ENCODE data around the gene GJD4.

- PRO-cap: no peak
- RRBS, 2 experiments: no CpG with 5 or more reads among the region's 13 CpGs
Measured at GRCh38 chr10:33009823-33010598, 52.0 kb upstream of the ITGB1 start.

DNA sequence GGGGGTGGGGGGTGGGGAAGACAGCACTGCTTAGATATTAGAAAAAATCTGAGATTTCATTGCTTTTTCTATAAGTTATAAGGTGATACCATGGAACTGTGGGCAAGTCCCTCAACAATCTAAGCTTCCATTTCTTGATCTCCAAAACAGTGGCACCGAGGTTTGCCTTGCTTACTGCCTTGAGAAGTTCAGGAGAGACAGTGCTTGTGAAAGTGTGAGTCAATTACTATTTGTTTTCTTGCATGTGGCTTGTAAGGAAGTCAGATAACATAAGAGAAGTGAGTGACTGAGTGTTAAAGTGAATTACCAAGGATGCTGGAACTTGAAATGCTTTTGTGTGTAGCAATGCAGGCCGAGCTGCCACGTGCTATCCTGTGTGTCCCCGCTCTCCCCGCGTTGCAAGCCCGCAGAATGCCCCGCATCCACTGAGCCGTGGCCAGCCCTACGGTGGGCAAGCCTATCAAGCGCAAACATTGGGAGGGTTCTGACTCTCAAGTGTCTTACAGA is 157.6 kb upstream of the ITGB1 start:
- PRO-cap: no peak
- RRBS, 2 experiments: no CpG with 5 or more reads among the region's 11 CpGs

GRCh38 chr10:33138687-33139945 is 181.1 kb upstream of the ITGB1 start:
- PRO-cap: no peak
- RRBS, 2 experiments: no CpG with 5 or more reads among the region's 24 CpGs

DNA sequence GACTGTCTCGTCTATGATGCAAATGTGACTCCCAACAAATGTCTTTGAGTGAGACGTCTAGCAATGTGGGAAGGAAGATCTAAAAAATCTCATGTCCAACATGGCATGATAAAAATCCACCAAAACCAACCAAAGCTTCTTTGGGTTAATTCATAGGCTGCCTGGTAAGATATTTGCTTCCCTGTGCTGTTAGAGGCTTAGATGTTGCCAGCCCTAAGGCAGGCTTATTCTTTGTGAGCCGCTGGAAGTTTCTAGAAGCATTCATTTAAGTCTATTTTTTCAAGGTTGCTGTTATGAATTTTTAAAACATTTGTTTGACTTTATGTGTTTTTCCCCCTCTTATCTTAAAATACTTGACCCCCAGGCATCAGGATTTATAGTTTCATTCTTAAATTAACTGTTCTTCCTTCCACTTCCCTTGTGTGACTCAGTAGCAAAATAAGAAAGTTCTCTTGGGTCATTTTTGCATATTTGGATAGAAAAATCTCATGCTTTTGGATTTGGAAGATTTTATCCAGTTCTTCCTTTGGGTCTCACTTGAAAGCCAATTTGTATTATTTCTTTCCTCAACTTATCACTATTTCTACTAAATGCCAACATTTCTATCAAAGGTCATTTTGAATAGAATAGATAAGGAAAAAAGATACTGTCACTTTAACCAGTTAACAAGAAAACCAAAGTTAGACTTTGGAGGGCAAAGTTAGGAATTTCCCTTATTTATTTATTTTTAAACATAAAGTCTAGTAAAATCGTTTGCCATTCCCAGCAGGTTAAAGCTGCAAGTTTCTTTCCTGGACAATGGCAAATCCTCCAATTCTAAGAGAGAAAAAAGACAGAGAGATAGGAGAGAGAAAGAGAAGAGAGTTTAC is 156.1 kb downstream of the NRP1 start:
- PRO-cap: no peak
- RRBS, 2 experiments: no CpG with 5 or more reads among the region's 4 CpGs

DNA sequence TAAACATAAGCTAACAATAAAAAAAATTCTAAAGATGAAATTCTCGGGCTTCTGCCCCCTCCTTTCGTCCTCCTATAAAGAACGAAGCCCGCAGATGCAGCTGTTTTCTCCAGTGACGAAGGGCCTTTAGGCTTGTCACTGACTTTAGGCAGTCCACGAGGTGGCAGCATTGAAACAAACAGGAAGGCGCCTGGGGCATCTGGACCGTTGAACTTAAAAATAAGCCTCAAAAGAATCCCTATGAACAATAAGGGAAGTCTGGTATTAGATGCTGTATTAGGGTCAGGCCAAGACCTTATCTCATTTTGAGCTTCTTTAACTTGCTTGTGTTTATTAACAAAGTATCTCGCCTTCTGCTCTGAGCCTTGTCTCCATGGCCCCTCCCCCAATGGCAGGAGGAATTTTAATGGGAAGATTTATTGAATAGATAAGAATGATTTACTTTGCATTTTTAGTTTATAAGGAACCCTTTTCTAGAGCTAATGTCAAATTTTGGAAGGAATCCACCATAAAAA is 141.0 kb downstream of the NRP1 start:
- PRO-cap: no peak
- RRBS, 2 experiments: no CpG with 5 or more reads among the region's 9 CpGs

GRCh38 chr10:33233552-33233798 is 101.0 kb downstream of the NRP1 start:
- PRO-cap: no peak
- RRBS, 2 experiments: no CpG with 5 or more reads among the region's 3 CpGs

DNA sequence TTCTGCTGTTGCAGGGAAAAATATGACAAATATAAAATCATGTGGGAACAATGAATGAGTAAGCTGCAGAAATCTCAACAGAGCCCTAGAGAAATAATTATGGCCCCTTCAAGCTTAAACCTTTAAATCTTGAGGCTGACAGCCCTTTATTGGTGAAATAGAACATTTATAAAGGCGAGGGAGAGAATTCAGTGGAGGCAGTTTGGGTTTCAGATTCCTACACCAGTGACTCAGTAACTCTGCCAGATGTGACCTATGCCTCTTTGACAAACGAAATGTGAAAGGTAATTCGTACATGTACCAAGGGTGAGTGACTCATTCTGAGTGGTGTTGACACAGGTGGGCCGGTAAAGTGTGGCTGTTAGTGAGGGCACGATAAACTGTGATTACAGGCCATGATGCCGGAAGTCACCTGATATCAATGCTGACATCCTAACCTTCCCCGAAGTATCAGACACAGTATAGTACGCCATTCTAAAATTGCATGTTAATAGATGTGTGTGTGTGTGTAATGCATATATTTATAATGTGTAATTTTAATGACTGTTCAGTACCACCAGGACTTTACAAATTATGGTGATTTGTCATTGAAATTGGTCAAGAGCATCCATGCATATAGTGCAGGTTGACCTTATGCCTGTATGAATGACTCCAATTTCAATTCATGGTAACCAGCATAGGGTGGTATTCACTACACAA is 70.2 kb downstream of the NRP1 start:
- PRO-cap: no peak
- RRBS, 2 experiments: 4 to 15% methylated on average over 3 of the region's 8 CpGs

- PRO-cap: no peak
- RRBS, 2 experiments: no CpG with 5 or more reads among the region's 5 CpGs
Measured at GRCh38 chr10:33800566-33800965, 466.1 kb upstream of the NRP1 start.

- PRO-cap: no peak
- RRBS, 2 experiments: 6 to 13% methylated on average over 2 of the region's 11 CpGs
Measured at GRCh38 chr10:34941697-34942322, 126.7 kb upstream of the PARD3 start.

GRCh38 chr10:34953778-34954400 is 136.3 kb downstream of the CUL2 start:
- PRO-cap: no peak
- RRBS, 2 experiments: no CpG with 5 or more reads among the region's 9 CpGs

DNA sequence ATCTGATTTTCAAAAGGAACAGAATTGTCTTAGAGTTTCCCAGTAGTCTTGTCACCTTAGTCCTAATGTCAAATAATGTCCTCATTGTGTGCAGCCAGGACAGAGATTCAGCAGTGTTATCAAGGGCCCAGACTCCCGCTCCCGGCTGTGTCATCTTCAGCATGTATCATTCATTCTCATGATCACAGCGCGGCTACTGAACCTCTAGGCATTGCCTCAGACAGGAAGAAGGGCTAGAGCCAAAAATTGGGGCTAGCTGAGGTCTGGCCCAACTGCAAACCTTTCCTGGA is 81.8 kb downstream of the CREM start:
- PRO-cap: no peak
- RRBS, 2 experiments: no CpG with 5 or more reads among the region's 4 CpGs

- PRO-cap: no peak
- RRBS, 2 experiments: 2% methylated on average over 36 to 44 of the region's 97 CpGs
Measured at GRCh38 chr10:35336836-35337561, 690 bp downstream of the CCNY start.

- PRO-cap: no peak
- RRBS, 2 experiments: no CpG with 5 or more reads among the region's 2 CpGs
Measured at GRCh38 chr10:35386811-35387167, 50.5 kb downstream of the CCNY start.

GRCh38 chr10:35401028-35401849 is 64.9 kb downstream of the CCNY start:
- PRO-cap: no peak
- RRBS, 2 experiments: no CpG with 5 or more reads among the region's 9 CpGs

- PRO-cap: no peak
- RRBS, 2 experiments: no CpG with 5 or more reads among the region's 4 CpGs
Measured at GRCh38 chr10:35423480-35423903, 87.2 kb downstream of the CCNY start.

- PRO-cap: no peak
- RRBS, 2 experiments: no CpG with 5 or more reads among the region's 8 CpGs
Measured at GRCh38 chr10:35469002-35469972, 133.0 kb downstream of the CCNY start.

DNA sequence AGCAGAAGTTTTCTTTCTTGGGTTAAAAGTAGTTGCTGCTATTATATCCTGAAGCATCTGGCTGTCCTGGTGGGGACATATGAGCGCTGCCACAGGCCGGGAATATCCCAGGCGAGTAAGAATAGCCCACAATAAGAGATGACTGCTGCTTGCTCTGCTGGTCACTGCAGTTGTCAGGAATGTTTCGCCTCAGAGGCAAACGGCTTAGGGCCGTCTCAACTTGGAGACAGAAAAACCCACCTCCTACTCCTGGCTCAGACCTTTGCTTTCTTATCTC is at the start of gene GJD4:
GJD4 (plus strand) TSS at position 160 of the 277 bp plus-strand sequence.
- PRO-cap: no peak
- RRBS, 2 experiments: no CpG with 5 or more reads among the region's 6 CpGs

DNA sequence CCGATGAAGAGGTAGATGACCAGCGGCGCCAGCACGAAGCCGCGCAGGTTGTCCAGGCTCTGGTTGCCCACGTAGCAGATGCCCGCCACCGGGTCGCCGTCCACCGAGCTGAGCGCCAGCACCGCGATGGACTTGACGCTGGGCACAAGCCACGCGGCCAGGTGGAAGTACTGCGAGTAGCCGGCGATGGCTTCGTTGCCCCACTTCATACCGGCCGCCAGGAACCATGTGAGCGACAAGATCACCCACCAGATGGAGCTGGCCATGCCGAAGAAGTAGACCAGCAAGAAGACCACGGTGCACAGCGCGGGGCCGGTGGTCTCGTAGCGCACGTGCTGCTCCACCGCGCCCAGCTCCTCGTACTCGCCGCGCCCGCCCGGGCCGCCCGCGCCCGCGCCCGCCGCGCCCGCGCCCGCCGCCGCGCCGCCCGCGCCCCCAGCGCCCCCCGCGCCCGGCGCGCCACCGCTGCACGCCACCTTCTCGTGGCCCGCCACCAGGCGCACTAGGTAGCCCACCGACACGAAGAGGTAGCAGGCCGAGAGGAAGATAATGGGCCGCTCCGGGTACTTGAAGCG is 2.1 kb downstream of the FZD8 start:
- PRO-cap: no peak
- RRBS, 2 experiments: 2% methylated on average over 41 to 58 of the region's 75 CpGs

GRCh38 chr10:42367549-42368434 is 270.6 kb downstream of the ZNF33B start:
- PRO-cap: no peak
- RRBS, 2 experiments: 9 to 32% methylated on average over 2 to 3 of the region's 33 CpGs

DNA sequence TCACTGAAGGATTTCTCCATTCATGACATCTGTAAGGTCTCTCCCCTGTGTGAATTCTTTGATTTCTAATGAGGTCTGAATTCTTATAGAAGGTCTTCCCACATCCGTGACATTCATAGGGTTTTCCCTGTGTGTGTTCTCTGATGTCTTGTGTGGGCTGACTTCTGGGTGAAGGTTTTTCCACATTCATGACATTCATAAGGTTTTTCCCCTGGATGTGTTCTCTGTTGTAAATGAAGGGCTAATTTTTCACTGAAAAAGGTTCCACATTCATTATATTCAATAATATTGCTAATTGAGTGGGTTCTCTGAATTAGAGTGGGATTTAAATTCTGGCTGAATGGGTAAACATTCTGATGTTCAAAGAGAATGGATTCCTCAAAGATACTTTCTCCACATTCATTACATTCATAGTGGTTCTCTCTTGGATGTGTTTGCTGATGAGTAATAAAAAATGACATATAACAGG is 118.0 kb downstream of the ZNF33B start:
- PRO-cap: no peak
- RRBS, 2 experiments: no CpG with 5 or more reads among the region's 1 CpG

Measured in astrocyte (in vitro differentiated cells and primary cell).